Mesenchymal stem cell of the bone marrow (primary cell): ENCODE measurements around a stretch of chr16.

DNA sequence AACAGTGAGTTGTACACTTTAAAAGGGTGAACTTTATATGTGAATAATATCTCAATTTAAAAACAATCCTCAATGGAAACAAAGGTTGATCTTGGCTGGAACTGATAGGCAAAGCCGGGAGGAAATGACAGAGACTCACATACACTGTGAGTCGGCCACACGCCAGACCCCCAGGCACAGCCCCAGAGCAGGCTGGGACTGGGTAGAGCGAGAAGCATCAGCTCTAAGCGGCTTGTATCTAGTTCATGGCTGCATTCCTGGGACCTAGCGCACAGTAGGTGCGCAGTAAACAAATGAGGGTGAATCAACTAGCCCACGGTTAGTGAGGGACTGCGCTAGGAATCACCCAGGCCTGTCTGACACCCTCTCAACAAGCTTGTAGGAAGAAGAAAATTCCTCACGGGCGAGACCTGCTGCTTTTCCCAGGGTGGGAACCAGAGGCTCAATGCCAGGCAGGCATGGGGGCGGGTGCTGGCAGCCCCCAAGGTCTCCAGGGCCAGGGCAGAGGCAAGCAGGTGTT lies 3.2 kb downstream of the DBNDD1 start:
- CAGE, long polyA plus RNA, result no peak